SJSA1 (cell line): ENCODE data around the genes NIM1K, CCL28 and MRPS30.

DNA sequence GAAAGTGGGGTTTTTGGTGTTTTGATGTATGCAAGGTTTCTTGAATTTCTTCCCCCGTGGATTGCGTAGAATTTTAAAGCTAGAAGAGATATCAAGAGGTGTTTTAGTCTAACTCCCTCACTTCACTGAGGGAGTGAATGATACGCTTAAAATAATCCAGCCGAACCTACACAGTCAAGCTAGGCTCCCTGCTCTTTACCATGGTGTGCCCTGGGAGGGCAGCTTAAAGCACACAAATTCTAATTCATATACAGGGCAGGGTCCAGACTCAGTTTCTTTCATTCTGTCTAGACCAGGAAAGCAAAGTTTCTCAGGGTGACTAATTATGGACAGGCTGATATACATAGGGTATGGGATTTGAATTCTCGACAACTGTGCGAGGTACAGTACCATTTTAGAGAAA lies 2.6 kb downstream of the PTGER4 start:
- RAMPAGE, long total RNA: no peak

- RAMPAGE, long total RNA: no peak
These were observed 75.9 kb downstream of the OXCT1 start for GRCh38 chr5:41793946-41795183.

DNA sequence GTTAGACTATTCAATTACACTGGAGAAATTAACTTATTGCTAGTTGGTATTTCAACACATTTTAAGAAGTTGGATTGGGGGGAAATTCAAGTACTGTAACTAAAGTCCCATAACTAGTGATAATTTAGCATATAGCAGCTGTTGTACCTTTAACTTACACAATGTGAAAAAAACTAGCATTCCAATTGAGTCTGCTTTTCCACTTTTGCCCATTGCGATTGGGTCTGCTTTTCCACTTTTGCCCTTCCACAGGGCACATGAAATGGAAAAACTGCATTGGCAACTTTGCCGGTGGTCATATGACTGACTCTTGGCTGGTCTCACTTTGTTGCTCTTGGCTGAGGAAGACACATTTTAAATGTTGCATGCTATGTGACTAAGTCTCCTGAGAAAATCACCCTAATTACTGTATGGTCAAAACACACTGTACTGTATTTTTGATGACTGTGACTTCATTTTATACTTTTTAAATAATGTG lies 1.5 kb upstream of the OXCT1 start:
- RAMPAGE, long total RNA: no peak

DNA sequence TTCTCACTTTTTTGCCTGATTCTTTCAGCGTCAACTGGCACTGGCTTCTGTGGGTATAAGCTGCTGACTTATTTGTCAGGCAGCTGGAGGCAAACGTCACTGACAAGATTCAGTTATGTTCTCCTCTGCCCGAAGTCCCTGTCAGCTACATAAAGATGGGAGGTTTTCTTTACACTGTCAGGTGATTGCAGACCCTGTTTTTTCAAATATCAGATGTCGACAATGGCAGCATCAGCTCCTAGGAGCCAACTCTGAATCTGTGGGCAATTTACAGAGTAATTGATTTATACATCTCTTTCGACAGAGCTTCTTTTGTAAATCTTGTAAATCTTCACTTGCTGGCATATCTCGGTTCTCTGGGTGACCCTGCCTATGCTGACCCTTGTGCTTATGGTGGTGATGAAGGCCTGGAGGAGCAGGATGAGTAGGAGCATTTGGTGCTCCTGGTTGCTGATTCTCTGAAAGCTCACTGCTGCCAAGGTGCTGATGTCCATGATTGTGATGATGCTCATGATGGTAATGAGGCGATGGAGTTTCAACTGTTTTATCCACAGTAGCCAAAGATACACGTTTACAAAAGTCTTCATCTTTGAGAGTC lies 10.9 kb downstream of the SELENOP start:
- RAMPAGE, long total RNA: no peak

GRCh38 chr5:42843674-42844395 lies 32.1 kb upstream of the SELENOP start:
- RAMPAGE, long total RNA: no peak

GRCh38 chr5:43008499-43008983 lies 31.6 kb downstream of the ANXA2R start:
- RAMPAGE, long total RNA: no peak

GRCh38 chr5:43016943-43017776 lies 23.0 kb downstream of the ANXA2R start:
- RAMPAGE, long total RNA: no peak

DNA sequence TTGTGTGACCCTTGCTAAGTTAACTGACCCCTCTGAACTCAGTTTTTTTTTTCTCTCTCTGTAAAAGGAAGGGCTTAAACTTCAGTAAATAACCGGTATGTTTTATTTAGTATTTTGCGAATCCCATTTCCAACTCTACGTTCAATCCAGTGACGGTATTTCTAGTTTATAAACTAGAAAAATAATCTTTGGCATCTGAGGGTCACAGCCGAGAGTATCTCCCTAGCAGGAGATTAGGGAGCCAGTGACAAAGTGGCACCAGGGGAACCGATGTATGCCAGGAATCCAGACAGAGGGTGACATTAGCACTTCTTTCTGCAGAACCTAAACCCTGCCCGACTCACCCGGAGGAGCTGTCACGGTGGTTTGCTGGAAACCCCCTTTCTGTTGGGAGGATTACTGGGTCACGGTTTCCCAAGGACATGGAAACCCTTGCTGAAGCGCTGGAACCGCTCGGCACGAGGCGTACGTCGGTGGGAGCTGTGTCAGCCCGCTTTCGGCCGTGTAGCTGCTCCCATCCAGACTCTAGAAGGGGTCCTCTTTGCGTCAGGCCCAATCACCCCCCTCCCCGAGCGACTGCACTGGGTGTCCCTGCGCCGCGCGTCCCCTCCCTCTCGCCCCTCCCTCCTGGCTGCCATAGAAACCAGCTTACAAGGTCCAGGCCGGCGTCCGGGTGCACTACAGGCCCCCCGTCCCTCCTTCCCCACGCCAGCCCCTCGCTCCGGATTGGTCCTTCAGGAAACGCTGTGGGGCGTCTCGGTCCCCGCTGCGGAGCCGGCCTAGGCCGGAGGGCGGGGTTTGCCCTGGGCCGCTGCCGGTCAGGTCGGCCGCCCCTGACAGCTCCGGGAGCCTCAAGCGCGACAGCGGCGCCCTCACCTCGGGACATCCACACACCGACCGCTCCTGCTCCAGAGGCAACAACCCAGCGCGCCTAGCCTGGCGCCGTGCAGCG lies at the start of gene NIM1K:
Gene NIM1K (plus strand): TSS at position 794 of the 952 bp plus-strand sequence.
- RAMPAGE, long total RNA: no peak

DNA sequence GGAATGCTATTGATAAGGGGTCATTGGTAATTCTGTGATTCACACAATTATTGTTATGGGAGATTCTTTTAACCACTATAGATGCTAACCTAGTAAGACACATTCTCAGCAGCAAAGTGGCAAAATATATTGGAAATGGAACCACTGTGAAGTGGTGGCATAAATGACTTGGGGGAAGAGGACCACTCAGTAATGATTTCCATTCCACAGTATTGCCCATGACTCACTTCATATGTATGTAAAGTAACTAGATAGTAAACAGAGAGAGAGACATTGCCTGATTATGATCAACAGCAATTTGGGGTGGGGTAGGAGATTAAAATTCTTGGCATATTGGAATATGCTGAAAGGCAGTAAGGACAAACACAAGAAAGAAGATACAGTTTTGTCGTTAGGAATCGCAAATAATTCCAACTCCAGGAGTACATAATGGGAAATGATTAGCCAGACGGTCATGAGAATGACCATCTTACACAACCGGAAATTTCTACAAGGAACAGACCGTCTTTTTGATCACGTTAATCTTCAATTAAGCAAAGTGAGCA lies 1.5 kb upstream of the HMGCS1 start:
- RAMPAGE, long total RNA: no peak

DNA sequence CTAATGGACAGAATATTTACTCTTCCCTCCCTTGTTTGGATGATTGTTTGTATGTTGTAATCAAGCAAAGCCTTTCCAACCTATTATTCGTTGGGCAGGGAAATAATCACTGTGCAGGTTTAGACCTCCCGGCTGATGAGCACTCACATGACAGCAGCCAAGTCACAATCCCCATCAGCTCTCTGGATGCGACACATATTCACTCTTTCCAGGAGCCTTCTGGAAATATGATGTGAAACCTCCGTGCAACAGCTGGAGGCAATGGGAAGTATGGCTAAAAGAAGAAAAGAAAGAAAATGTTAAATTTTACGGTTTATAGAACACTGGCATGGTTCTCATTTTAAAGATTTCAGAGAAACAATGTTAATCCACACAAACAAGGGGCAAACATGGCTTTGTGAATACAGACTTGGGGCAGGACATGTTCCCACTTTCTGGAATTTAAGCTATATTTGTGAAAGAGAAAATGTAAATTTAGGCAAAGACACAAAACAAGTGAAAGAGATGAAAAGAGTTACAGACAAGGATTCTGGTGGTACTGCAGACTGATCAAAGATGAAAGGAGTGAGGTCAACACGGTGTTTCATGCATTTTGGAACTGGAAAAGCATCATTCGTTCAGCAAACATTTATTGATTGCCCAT lies 23.9 kb downstream of the CCL28 start:
- RAMPAGE, long total RNA: no peak

DNA sequence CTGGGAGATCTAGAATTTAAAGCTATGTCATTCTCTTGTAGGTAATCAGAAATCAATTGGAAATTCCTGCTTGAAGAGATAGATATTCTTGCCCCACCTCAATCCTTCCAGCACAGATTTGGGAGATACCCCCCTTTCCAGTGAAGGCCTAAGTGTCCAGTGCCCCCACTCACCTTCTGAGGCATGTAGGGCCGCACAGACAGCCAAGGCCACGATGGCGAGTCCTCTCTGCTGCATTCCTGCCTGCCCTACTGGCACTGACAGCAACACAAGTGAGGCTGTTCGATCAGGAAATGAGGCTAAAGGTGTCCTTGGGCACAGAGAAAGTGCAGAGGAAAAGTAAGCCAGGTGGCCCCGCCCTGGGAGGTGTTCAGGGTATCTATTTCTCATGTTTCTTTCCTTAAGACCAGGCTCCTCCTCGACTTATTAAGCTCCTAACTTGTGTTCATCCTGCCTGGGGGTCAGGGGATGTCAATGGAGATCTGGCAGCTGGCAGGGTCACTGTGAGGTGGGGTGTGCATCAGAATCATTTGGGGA lies at the start of gene CCL28:
Gene CCL28 (minus strand): TSS at position 312 of the 537 bp plus-strand sequence.
- RAMPAGE, long total RNA: no peak

GRCh38 chr5:44808553-44809294 lies at the start of gene MRPS30:
MRPS30 (plus strand) TSS chr5:44808947.
- RAMPAGE, long total RNA: start-site peak on the plus strand at chr5:44808945-44808956, 304 and 148 reads in 2 replicates

DNA sequence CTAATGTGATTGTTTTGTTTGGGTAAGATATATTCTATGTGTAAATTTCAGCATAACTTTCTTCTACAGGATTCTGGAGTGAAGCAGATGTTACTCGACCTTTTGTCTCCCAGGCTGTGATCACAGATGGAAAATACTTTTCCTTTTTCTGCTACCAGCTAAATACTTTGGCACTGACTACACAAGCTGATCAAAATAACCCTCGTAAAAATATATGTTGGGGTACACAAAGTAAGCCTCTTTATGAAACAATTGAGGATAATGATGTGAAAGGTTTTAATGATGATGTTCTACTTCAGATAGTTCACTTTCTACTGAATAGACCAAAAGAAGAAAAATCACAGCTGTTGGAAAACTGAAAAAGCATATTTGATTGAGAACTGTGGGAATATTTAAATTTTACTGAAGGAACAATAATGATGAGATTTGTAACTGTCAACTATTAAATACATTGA lies 6.1 kb downstream of the MRPS30 start:
- RAMPAGE, long total RNA: no peak

DNA sequence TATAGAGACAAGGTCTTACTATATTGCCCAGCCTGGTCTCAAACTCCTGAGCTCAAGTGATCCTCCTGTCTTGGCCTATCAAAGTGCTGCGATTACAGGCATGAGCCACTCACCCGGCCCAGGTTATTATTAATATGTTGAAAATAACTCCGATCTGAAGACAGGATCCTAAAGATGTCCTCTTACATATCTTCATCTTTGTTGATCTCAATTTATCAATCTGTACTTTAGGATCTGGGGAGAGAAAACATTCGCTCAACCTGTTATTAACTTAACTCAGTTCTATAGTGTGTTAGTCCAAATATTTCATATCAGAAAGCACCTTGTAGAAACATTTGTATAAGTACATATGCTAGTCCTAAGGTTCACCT lies 248.8 kb downstream of the HCN1 start:
- RAMPAGE, long total RNA: no peak

GRCh38 chr5:45695064-45695434 lies 1.1 kb downstream of the HCN1 start:
- RAMPAGE, long total RNA: no peak

DNA sequence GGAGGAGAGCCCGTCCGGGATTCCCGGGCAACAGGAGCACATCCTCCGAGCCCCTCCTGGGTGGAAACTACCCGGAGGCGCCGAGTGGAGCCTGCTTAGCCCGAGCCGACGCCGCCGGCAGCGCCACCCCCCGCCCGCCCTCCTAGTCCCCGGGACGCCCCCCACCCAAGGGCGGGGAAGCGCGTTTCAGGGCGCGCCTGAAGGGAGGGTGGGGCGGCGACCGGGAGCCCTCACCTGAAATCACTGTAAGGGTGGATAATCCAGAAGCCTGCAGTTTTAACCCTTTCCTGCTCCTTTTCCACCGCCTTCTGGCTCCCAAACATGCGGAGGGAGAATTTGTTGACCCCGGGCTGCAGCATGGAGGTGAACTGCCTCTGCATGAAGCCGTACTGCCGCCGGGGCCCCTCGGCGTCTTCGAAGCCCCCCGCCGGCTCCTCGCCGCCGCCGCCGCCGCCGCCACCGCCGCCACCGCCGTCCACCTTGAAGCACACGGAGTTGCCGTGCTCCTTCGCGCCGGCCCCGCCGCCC lies 681 bp downstream of the HCN1 start:
- RAMPAGE, long total RNA: no peak

DNA sequence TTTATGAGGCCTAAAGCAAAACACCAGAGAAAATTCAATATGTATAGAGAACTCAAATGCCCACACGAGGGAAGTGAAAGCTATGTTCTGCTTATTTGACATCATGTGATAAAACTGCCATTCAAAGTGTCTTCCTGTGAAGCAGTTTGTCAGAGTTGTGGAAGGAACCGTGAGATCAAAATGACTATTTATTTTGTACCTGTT lies 190.3 kb downstream of the PARP8 start:
- RAMPAGE, long total RNA: no peak

DNA sequence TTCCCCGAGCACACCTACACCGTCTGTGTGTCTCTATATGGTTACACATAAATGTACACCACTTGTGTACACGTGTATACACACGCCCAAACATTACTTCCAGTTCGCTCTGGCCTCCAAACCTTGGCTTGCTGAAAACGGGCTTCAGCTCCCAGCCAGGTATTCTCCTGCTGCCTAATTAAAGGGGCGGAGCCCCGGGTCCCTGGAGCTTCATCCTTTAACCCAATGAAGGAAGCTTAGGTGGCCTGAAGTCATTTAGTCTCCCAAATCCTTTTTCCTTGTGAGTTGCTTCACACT lies 4.6 kb downstream of the ISL1 start:
- RAMPAGE, long total RNA: no peak

DNA sequence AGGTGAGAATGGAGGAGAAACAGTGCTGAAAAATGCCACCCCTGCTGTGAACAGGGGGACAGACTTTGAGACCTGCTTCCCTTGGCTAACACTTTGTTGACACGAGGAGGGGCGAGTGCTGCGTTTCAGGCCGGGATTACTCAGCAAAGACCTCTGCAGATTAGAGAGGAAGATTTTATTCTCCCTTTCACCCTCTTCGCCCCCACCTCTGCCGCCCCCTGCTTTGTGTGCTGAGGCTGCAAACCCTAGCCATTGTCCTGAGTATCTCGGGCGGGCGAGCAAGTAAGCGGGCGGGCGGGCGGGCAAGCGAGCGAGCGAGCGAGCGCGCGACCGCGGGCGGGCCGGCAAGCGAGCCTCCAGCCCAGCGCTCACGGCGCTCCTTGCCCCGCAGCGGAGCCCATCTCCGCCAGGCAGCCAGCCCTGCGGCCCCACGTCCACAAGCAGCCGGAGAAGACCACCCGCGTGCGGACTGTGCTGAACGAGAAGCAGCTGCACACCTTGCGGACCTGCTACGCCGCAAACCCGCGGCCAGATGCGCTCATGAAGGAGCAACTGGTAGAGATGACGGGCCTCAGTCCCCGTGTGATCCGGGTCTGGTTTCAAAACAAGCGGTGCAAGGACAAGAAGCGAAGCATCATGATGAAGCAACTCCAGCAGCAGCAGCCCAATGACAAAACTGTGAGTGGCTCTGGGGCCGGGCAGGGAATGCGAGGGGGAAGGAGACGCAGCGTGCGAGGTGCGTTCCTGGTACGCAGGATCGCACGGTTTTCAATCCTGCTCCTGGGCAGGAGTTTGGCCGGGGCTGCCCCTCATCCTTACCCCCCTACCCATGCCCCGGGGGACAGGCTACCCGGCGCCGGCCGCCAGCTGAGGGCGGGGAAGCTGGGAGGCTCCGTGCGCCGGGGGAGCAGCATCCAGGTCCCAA lies 6.3 kb downstream of the ISL1 start:
- RAMPAGE, long total RNA: no peak

- RAMPAGE, long total RNA: no peak
These were observed 168 bp upstream of the ITGA1 start for GRCh38 chr5:52787604-52787892.